Skeletal muscle tissue (tissue), 7 donors: ENCODE results near the gene SCP2.

DNA sequence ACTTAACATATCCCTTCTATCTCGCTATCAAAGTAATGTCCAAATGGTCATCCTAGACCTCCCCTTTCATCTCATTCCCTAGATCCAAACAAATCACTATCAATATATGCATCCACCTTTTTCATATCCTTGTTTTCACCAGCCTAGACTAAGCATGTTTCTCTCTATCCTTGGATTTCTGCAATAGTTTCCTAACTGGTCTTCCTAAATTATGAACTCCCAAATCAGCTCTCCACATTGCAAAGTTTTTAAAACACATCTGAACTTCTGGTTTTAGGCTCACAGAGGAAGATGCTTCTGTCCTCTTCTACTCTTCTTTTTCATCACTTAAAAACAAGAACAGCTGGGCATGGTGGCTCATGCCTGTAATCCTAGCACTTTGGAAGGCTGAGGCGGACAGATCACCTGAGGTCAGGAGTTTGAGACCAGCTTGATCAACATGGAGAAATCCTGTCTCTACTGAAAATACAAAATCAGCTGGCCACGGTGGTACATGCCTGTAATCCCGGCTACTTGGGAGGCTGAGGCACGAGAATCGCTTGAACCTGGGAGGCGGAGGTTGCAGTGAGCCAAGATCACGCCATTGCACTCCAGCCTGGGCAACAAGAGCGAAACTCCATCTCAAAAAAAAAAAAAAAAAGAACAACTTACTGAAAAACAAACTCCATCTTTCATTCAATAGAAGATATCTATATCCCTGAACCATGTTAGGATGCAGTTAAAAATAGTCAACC lies 45.2 kb downstream of the FAF1 start:
- PRO-cap, 3 experiments = no peak in any of the 3 experiments
- RAMPAGE, long total RNA = no peak
- RRBS, 2 experiments = no CpG with 5 or more reads among the region's 9 CpGs

- PRO-cap, 3 experiments = peak in 3 of 3 experiments; most common minus-strand start chr1:50969712 (in 2)
- RAMPAGE, long total RNA = no peak
- RRBS, 2 experiments = 2% methylated on average over 21 of the region's 40 CpGs
Measured at GRCh38 chr1:50969490-50969894, 553 bp upstream of the CDKN2C start.

GRCh38 chr1:50975275-50975766 lies 5.3 kb downstream of the CDKN2C start:
- PRO-cap, 3 experiments = no peak in any of the 3 experiments
- RAMPAGE, long total RNA = no peak
- RRBS, 2 experiments = no CpG with 5 or more reads among the region's 1 CpG

DNA sequence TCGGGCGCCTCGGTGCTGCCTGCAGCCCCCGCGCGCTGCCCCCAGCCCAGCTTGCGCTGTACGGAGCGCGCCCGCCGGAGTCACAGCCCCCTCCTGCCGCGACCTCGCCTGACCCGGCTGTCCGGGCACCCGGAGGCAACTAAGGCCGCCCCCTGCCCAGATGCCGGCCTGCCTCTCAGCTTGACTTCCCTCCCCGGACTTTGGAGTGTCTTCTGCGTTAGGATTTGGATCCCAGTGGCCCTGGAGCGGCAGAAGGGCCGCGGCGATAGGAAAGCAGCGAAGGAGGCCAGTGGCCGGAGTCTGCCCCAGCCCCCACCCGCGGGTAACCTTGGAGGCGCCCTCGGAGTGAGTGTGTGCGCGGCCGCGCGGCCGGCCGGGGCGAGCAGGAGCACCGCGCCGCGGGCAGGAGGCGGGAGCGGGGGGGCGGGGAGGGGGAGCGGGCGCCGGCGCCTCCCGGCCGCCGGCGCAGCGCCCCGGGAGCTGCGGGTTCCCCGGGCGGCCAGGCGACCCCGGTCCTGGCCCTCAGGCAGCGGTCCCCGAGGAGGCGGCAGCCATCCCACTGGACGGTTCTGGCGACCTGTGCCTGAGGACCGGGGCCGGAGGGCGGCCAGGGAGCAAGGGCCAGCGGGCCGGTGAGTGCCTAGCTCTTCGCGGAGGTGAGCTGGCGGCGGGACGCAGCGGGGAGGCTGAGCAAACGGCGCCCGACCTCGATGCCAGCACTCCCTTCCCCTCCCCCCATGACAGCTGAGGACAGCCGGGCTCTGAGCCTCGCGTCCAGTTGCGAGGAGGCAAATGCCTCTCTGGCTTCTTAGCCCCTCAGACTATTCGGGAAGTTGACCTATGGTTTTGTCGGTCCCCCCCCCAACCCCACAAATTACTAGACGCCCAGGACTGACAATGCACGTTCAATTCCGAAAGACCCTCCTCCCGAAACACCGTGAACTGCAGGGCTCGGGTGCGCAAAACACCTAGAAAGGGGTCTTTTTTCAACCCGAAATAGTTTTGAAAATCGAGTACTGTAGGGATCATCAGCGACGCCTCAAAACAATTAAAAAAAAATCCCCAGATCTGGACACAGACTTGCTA lies 8.0 kb downstream of the CDKN2C start:
- PRO-cap, 3 experiments = peak in 3 of 3 experiments; most common plus-strand start position 352 of the sequence (in 2); most common minus-strand start position 658 of the sequence (in 2)
- RAMPAGE, long total RNA = no peak
- RRBS, 2 experiments = 2 to 3% methylated on average over 43 of the region's 99 CpGs

- PRO-cap, 3 experiments = no peak in any of the 3 experiments
- RAMPAGE, long total RNA = no peak
- RRBS, 2 experiments = no CpG with 5 or more reads among the region's 3 CpGs
Measured at GRCh38 chr1:50979082-50979530, 9.1 kb downstream of the CDKN2C start.

DNA sequence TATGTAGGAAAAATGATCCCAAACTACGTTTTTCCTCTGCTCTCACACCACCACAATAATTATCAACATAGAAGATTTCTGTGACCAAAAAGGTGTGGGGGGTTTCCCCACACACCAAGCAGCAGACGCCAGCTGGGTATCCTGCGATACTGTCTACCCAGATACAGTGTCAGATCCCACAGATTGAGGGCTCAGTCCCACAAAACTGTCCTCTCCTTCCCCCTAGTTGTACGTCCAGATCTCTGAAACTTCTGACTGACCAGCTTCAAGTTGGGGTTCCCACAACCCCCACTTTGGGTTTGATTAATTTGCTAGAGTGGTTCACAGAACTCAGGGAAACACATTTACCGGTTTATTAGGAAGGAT lies 25.8 kb upstream of the RNF11 start:
- PRO-cap, 3 experiments = no peak in any of the 3 experiments
- RAMPAGE, long total RNA = no peak
- RRBS, 2 experiments = 85% methylated on average over 1 of the region's 5 CpGs; no CpG with 5 or more reads in 1 of the 2 experiments

DNA sequence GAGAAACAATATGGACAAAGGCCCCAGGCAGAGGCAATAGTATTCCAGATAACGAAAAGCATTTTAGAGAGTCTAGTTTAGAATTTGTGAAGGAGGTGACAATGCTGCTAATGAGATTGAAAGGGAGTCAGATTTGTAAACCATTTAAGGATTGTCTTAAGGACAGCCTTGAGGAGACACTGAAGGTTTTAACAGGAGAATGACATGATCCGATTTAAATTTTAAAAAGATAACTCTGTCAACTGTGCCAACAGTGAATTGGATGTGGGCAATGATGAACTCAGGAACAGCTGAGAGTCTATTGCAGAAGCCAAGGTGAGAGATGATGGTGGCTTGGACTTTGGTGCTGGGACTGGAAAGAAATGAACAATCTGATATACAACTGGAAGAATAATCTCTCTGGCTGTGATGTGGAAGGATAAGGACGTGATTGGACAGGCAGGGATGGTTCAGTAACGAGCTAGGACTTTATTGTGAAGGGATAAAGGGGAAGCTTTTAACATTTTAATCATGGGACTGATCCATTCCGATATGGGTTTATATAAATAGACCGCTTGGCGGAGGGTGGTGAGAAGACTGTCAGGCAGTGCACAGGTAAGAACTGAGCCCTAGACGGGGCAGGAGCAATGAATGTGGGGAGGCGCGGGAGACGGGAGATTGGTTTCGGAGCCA lies 482 bp upstream of the RNF11 start:
- PRO-cap, 3 experiments = peak in 1 of 3 experiments; most common plus-strand start position 570 of the sequence (in 1)
- RAMPAGE, long total RNA = no peak
- RRBS, 2 experiments = no CpG with 5 or more reads among the region's 12 CpGs

DNA sequence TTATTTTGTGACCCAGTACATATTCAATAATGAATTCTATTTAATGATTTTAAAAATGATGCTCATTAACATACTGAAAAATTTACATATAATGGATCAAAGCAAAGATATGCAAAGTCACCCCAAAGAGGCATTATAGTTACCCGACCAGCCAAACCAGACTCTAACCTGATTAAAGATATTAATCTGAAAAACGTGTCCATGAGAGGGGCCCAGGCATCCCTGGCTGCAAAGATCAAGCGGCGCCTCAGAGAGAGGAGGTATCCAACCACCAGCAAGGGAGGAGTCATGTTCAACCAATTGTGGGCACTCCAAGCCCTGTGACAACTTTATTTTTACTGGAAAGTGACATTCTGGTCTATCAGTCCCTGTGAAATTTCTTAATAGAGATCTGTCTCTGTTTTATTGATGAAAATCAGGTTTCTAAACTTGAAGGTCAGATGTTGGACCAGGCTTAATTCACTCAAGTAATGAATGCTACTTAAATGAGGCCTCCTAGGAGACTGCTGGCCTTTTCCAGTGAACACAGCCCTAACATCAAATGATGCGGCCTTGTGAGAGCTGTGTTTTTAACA lies 19.1 kb upstream of the TTC39A start:
- PRO-cap, 3 experiments = no peak in any of the 3 experiments
- RAMPAGE, long total RNA = no peak
- RRBS, 2 experiments = no CpG with 5 or more reads among the region's 5 CpGs

DNA sequence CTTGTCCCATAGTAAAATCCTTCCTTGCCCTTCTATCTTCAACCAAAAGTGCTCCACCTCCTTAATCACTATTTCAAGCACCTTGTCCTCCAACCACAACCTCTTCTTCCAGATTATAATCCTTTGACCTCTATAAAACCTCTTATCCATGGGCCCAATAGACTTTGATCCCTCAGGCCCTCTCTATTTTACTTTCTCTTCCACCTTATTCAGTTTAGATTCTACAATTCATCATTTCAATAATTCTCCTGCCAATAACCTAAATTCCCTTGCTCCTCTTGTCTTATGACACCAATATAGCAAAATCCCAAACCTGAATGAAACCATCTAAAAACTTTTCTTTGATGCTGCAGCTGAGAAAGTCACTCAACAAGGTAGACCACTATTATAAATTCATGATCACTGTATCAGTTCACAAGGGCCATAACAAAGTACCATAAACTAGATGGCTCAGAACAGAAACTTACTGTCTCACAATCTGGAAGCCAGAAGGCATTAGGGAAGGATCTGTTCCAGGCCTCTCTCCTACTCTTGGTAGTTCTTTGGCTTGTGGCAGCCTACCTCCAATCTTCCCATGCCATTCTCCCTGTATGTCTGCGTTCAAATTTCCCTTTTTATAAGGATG lies 24.8 kb downstream of the EPS15 start:
- PRO-cap, 3 experiments = no peak in any of the 3 experiments
- RAMPAGE, long total RNA = no peak
- RRBS, 2 experiments = no CpG with 5 or more reads among the region's 1 CpG

DNA sequence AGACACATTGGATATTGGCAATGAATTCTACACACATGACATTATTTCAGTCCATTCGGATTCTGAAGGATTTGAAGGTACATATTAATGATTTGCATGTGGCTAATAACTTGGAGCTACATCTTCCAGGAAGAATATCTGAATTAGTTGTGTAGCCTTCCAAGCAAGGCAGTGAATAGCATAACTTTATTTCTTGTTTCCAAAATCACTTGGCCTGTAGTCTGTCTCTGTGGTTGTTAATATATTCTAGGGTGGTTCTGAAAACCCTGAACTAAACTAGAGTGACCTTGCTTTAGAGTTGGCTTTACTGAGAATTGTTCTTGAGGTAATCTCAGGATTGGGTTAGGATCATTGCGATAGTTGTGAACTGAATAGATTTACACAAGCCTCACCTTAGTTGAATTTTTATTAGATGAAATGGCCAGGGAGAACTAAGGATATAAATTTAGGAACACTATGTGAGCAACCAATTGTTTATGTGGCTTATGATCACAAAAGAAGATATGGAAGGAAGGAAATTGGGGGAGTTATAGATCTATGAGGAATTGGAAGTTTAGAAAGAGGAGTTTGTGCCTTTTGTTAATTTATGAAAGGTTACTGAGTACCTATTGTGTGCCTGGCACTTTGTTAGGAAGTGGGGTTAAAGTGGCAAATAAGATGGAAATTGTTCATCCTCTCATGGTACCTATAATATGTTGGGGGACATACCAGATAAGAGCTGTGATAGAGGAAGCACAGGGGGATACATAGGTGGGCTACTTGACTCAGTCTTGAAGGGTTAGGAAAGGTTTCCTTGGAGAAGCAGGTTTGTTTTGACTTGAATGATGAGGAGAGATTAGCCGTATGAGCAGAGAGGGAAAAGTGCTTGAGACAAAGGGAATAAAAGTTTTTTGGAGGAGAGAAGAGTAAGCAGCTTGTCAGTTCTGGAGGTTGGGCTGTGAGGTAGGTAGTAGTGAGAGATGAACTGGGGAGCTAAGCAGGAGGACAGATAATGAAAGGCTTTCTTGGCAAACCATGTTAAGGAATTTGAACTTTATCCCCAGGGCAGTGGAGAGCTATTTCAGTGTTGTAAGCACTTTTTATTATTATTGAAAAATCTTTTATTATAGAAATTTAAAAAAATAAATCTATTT lies 3.2 kb downstream of the OSBPL9 start:
- PRO-cap, 3 experiments = no peak in any of the 3 experiments
- RAMPAGE, long total RNA = no peak
- RRBS, 2 experiments = no CpG with 5 or more reads among the region's 3 CpGs

DNA sequence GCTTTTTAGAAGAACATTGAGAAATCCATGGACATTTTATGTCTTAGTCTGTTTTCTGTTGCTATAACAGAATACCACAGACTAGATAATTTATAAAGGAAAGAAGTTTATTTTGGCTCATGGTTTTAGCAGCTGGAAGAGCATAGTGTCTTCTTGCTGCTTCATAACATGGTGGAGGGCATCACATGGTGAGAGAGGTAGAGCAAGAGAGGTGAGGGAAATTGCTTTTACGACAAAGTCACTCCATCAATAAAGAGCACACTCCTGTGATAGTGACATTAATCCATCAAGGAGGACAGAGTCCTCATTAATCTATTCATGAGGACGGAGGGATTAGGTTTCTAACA lies 26.0 kb downstream of the OSBPL9 start:
- PRO-cap, 3 experiments = peak in 1 of 3 experiments; most common plus-strand start position 120 of the sequence (in 1)
- RAMPAGE, long total RNA = no peak
- RRBS, 2 experiments = no CpG with 5 or more reads among the region's 2 CpGs

- PRO-cap, 3 experiments = peak in 1 of 3 experiments; most common minus-strand start chr1:51693561 (in 1)
- RAMPAGE, long total RNA = no peak
- RRBS, 2 experiments = no CpG with 5 or more reads among the region's 6 CpGs
Measured at GRCh38 chr1:51693094-51693800, 76.4 kb downstream of the OSBPL9 start.

GRCh38 chr1:51840125-51840676 lies 38.3 kb downstream of the NRDC start:
- PRO-cap, 3 experiments = no peak in any of the 3 experiments
- RAMPAGE, long total RNA = no peak
- RRBS, 2 experiments = no CpG with 5 or more reads among the region's 2 CpGs

DNA sequence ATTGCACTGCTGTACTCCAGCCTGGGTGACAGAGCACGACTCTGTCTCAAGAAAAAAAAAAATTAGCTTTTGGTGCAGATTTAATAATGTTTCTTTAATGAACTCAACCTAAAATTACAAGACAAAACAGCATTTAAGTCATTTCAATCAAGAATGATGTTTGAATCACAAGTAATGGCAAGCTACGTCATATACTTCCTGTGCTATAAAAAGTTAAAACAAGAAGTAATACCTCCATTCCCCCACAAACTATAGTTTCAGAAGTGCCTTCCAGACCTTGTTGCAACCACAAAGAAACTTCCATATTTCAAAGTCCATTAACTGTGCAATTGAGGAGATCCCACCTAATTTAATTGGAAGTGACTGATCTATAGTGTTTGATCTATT lies 15.2 kb downstream of the NRDC start:
- PRO-cap, 3 experiments = no peak in any of the 3 experiments
- RAMPAGE, long total RNA = no peak
- RRBS, 2 experiments = no CpG with 5 or more reads among the region's 2 CpGs

DNA sequence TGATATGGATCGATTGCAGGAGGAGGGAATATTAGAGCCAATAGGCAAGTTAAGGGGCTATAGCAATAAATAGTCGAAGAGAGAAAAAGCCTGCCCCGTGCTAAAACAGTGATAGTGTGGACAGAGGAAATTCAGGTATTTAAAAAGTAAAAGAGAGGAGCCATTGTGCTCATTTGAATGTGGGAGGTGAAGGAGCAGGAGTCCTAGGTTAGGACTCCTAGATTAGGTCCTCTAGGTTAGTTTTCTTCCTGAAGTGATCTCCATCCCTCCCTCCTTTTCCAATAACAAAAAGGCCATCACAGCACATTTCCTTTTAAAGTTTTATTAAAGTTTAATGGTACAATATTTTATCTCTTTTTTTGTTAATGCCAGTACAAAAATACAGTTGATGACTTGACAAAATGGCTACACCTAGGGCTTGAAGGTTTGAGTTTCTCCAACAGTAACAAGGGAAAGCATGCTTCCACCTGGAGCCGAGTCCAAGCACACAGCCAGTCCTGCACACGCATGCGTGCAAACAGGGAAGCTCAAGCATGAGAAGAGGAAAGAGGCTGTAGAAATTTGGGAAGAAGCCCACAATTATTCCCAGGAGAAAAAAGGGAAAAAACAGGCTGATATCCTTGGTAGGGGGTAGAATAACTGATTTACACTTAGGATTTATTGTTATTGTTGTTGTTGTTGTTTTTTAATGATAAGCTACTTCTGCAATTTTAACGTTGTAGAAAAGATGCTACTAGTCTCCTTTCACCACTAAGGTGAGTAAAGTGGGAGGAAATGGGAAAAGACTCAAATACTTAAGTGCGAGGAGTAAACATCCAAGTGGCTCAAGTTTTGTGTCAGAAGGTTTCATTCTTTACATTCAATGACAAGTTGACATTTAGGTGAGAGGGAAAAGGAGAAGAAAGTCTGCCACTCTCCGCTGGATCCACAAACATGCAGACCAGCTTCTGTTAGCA lies 13.5 kb downstream of the KTI12 start:
- PRO-cap, 3 experiments = no peak in any of the 3 experiments
- RAMPAGE, long total RNA = no peak
- RRBS, 2 experiments = no CpG with 5 or more reads among the region's 9 CpGs

DNA sequence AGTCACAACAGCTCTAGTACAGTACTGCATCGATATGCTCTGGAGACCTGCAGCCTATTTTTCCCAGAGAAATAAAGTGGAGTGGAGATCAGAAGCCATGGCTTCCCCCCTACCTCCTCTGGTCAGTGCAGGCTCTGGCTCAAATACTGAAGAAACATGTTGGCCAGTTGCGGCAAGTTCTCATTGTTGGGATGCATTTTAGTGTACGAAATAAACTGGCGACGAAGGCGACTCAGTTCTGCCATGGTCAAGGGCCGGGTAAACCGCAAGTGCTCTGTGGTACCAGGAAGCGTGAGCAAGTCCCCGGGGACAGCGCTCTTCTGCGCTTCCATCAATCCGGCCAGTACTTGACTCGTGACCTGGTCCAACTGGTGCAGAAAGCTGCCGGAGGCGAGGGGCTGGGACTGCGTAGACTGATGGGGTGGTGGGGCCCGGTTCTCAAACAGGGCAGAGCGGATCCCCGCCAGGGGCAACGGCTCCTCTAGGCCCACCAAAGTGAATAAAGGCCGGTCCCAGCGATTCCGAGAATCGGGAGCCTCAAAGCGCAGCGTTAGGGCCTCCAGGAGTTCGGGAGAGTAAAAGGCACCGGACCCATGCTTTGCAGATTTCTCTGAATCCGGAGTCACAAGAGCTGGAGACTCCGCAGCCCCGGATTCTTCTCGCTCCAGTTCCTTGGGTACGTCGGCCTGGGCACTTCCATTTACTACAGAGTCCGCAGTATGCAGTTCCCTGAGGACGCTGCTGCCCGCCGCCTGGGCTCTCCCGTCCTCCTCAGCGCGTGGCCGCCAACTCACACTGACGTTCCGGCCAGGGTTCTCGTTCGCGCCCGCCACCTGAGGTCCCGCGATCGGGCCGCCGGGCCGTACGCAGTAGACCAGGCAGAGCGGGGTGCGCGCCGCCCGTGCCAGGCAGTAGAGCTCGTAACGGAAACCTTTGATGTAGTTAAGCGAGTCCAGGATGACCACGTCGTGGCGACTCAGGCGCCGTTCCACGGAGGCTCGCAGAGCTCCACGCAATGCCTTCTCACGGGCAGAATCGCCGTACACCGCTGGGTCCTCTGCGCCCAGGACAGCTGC lies 697 bp downstream of the KTI12 start:
- PRO-cap, 3 experiments = peak in 3 of 3 experiments; most common plus-strand start position 376 of the sequence (in 3); most common minus-strand start position 764 of the sequence (in 1)
- RAMPAGE, long total RNA = no peak
- RRBS, 2 experiments = 4 to 5% methylated on average over 27 to 29 of the region's 77 CpGs

DNA sequence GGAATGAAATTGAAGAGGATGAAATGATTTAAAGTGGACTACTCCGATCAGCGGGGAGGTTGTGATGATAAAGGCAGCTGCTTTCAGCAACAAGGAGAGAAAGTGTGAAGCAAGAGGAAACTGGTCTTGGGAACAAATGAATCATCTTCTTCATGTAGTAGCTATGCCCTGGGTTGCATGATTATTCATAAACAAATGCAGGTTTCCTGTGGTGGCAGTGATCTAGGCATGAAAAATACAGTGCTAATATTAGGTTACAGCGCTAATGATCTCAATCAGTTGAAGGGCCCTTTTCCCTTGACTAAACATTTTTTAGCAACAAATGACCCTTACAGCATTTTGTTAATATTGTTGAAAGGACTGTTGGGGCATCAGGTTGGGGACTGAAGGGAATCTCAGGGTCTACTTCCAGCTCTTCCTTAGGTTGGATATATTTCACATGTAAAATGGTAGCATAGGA lies 2.0 kb upstream of the ZFYVE9 start:
- PRO-cap, 3 experiments = peak in 2 of 3 experiments; most common plus-strand start position 188 of the sequence (in 1); most common minus-strand start position 63 of the sequence (in 1)
- RAMPAGE, long total RNA = no peak
- RRBS, 2 experiments = no CpG with 5 or more reads among the region's 3 CpGs

DNA sequence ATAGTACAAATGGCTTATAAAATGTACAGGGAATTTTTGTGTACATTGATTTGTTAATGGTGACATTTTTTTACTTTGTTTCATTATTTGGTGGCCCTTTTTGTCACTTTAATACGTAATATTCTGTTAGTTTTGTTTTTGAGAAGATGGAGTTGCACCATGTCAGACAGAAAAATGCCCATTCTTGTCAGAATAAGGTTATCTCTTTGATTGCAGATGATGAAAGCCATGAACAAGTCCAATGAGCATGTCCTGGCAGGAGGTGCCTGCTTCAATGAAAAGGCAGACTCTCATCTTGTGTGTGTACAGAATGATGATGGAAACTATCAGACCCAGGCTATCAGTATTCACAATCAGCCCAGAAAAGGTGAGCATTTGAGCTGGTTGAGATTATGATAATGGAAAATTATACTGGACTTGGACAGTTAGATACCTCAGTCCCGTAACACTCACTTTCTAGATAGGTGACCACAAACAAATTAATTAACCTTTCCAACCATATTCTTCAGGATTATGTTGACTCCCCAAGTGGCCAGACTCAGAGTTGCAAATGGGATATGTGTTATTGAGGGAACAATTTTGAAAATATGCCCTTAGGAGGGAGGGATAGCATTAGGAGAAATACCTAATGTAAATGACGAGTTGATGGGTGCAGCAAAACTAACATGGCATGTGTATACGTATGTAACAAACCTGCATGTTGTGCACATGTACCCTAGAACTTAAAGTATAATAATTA lies 33.3 kb downstream of the CC2D1B start:
- PRO-cap, 3 experiments = no peak in any of the 3 experiments
- RAMPAGE, long total RNA = no peak
- RRBS, 2 experiments = no CpG with 5 or more reads among the region's 4 CpGs

DNA sequence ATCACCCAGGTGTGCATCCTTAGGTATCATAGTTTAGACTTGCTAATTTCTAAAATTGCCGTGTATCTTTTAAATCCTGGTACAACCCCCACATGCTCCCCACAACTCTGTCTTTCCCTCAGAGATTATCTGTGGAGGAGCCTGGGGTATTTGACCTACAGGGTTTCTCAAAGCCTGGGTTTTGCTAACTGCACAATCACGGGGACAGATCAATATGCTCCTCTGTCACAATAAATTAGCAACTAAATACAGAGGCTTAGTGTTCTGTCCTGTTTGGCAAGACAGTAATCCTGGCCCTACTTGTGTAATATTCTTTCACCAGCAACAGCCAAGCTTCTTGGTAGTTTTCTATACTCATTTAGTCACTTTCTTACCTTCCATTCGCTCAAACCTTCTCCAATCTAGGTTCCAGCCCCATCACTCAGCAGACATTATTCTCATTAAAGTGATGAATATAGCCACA lies 8.5 kb downstream of the ECHDC2 start:
- PRO-cap, 3 experiments = no peak in any of the 3 experiments
- RAMPAGE, long total RNA = no peak
- RRBS, 2 experiments = no CpG with 5 or more reads among the region's 3 CpGs

- PRO-cap, 3 experiments = peak in 3 of 3 experiments; most common plus-strand start chr1:52927332 (in 3); most common minus-strand start chr1:52927179 (in 2)
- RAMPAGE, long total RNA = no peak
- RRBS, 2 experiments = under 1 to 2% methylated on average over 4 of the region's 38 CpGs
Measured at GRCh38 chr1:52926805-52927425, at the start of gene SCP2. TSS of gene SCP2 (plus strand) at chr1:52927276.